ENCODE measurements around the genes TMEM79 and SH2D2A.

GRCh38 chr1:156004730-156005662, 15.8 kb downstream of the SSR2 start:
- PRO-cap = unidirectional peak, plus-strand start at chr1:156005154

DNA sequence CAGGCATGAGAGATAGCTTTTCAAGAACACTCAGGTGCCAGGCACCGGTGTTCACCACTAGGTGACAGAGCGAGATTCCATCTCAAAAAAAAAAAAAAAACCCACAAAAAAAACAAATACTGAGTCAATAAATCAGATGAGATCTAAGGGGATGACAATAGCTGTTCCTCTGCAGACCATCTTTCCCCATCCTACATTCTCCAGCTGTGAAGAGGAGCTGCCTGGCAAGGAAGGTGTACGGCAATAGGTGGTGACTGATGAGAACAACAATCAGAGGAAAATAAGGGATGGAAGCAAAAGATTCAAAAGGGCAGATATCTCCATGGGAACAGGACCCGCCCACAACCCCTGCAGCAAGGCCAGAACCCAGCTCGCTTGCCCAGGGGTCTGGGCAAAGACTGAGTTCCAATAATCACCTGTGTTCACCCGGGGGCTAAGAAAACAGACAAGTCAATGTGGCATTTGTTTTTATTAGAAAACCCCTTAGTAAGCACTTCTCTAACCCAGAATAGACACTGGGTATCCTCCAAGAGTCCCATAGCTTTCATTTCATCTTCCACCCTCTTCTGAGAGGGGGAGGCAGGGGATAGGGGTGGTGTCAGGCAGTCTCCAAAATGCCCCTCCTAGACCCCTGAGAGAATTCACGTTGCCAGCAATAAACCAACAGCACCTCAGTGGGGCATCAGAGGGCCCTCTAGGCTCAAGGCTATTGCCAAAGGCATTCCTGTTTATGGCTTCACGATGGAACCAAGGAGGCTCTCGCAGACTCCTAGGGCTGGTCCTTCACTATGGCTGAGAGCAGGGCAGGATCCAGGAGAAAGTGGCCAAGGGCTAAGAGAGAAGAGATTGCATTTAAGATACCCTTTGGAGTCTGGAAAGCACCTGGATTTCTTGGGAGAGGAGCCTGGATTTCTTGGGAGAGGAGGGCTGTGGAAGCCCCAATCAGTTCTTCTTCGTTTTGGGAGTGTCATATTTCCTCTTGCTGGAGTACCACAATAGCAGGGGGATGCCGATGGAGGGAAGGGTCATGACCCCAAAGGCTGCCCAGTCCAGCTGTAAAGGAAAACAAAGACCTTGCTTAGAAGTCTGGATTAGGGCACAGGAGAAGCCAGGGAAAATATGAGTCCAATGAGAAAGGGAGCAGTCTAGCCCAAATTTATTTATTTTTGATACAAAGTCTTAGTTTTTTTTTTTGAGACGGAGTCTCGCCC, 11.7 kb downstream of the SSR2 start:
- PRO-cap = no peak

- PRO-cap = no peak
These were observed 2.0 kb downstream of the MEX3A start for GRCh38 chr1:156080186-156080677.

- PRO-cap = no peak
These were observed 663 bp downstream of the PMF1 start for GRCh38 chr1:156213432-156213907.

- PRO-cap = no peak
These were observed at the start of gene TMEM79 for GRCh38 chr1:156283749-156284612. Gene TMEM79 (plus strand): TSS chr1:156284325.

- PRO-cap = no peak
These were observed 35.9 kb downstream of the MEF2D start for GRCh38 chr1:156464366-156465295.

- PRO-cap = bidirectional peak, plus-strand start at chr1:156492994, minus-strand start at chr1:156492761
These were observed 8.1 kb downstream of the MEF2D start for GRCh38 chr1:156492252-156493147.

DNA sequence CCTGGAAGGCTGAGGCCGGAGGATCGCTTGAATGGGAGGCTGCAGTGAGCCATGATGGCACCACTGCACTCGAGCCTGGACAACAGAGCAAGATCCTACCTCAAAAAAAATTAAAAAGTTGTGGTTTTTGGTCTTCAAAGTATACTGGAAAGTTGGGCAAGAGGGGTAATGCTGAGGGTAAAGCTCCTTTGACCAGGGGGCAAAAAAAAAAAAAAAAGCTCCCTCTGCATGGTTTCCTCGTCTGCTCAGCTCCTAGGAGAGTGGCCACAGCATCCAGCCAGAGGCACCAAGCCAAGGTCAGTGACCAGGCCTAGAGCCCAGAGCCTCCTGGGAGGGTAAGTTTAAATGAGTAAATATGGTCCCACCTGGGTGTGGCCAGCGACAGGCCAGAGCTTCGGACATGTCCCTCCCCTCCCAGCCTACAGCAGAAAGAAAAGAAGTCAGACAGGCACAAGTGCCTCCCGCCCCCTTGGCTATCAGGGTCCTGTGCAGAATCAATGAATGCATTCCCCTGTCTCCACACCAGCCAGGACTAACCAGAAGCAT, 4.9 kb downstream of the MEF2D start:
- PRO-cap = unidirectional peak, plus-strand start at position 378 of the sequence

DNA sequence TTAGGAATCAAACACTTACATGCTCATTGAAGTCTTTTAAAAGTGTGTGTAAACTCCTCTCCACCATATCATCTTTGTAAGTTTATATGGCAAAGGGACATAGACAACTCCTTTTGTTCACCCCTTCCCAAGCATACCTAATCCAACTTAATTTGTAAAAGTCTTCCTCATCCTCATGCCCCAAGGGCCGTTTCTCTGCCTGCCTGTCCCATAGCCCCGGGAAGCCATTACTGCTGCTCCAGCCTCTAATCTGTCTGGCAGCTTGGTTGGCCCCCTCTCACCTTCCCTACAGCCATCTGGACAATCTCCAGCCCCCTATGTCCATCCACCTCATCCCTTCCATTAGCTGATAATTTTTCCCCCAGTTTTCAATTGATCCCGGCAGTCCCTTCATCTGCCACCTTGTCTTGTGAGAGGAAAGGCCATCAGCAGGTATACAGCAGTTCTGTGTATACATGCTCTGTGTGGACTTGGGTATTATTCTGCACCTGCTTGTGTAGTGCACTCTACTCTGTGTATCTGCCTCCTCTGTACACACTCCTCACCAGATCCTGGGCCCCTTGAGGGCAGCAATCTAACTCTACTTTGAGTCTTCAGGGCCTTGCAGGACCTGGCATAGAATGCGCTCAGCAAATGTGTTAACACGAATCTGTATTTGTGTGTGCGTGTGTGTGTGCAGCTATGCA, 3.6 kb upstream of the MEF2D start:
- PRO-cap = no peak

DNA sequence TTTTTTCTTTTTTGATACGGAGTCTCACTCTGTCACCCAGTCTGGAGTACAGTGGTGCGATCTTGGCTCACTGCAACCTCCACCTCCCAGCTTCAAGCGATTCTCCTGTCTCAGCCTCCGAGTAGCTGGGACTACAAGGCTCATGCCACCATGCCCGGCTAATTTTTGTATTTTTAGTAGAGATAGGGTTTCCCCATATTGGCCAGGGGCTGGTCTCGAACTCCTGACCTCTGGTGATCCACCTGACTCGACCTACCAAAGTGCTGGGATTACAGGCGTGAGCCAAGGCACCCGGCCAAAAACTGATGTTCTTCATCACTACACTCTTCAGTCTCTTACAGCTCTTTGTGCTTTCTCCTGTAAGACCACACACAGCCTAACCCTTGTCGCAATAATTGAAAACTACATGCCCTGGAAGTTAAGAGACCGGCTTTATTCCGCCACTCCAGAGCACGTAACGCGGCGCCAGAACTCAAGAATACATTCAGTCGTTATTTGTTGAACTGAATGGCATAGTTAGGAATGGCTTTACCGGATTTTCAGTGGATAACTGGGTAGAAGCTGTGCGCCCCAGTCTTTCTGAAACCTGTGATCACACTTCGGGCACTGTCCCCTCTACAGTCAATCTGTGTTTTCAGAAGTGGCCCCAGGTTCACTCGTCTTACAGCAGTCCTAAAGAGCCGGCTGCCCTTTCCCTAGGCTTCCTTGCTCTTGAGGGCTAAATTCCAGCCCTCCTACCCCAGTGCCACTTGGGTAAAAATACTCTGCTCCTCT, 9.2 kb downstream of the NAXE start:
- PRO-cap = no peak

DNA sequence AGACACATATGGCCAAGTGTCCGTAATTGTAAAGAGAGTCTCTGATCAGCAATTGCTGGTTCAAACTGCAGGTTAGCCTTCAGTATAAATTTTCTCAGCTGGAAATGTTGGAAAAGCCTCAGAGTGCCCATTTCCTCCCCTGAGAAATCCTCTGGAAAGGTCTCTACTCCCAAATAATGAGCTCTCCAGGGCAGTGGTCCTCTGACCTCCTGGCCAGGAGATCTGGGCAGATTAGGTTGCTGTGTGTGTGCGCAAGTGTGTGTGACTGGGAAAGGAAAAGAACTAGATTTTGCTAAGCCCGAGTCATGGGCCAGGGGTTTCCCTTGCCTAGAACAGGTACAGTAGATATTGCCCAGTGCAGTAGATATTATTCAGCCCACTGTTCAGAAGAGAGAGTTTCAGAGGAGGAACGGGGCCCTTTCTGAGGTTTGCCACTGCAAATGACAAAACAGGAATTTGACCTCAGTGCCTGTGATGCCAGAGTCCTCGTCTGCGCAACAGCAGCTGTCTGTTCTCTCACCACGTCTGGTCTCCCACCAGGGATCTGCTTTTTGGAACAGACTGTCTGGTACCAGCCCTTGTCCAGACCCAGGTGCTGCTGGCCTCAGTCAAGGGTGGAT, 2.6 kb upstream of the BCAN start:
- PRO-cap = no peak

DNA sequence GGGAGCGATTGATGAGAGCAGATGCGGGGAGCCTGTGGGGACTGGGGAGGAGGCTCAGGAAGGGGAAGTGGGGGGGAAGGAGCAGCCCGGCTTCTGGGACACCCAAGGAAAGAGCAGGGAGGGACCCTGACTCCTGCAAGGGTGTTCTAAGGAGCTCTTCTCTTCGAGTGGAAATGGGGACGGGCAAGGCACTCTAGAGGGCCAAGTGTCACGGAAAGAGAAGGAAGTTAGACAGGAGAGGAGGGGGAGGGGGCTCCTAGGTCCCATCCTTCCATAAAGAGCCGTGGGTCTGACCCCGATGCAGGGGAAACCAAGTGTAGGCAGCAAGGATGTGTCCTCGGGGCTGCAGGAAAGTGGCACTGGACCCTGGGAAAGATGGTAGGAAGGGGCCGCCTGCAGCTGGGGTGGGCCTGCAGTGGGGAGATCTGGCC, 13.1 kb downstream of the CRABP2 start:
- PRO-cap = no peak

DNA sequence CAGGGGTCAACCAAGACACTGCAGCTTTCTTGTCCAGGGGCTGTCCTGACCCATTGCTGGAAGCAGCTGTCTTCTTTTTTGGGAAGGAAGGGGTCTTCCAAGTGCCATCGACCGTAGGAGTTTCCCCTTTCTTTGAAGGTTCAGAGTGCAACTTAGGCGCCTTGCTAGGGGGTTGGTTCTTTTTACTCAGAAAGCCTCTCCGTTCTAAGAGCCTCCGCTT, 1.0 kb upstream of the METTL25B start:
- PRO-cap = no peak

DNA sequence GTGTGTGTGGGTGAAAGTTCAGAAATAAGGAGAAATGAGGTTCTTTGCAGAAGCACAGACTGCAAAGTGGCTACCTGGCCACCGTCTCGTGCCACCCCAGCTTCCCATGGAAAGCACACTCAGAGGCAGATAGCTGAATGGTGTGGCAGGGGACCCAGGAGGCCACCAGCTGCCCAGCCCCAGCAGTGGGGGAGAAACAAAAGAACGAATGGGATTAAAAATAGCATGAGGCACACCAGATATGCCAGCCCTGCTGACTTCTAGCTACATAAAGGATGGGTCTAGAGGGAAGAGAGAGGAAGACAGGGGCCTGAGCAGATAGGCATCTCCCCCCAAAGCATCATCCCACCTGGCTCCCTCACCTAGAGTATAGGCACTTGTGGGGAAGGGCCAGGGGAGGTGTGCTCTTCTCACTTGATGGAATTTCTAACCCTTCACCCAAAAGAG, 3.7 kb downstream of the HDGF start:
- PRO-cap = unidirectional peak, plus-strand start at position 296 of the sequence

- PRO-cap = bidirectional peak, plus-strand start at chr1:156749199, minus-strand start at chr1:156748917
These were observed 2.4 kb downstream of the HDGF start for GRCh38 chr1:156749011-156749624.

- PRO-cap = no peak
These were observed 518 bp downstream of the PRCC start for GRCh38 chr1:156767720-156768386.

- PRO-cap = bidirectional peak, plus-strand start at chr1:156796663, minus-strand start at chr1:156796641
These were observed 19.9 kb downstream of the SH2D2A start for GRCh38 chr1:156796385-156797557.

DNA sequence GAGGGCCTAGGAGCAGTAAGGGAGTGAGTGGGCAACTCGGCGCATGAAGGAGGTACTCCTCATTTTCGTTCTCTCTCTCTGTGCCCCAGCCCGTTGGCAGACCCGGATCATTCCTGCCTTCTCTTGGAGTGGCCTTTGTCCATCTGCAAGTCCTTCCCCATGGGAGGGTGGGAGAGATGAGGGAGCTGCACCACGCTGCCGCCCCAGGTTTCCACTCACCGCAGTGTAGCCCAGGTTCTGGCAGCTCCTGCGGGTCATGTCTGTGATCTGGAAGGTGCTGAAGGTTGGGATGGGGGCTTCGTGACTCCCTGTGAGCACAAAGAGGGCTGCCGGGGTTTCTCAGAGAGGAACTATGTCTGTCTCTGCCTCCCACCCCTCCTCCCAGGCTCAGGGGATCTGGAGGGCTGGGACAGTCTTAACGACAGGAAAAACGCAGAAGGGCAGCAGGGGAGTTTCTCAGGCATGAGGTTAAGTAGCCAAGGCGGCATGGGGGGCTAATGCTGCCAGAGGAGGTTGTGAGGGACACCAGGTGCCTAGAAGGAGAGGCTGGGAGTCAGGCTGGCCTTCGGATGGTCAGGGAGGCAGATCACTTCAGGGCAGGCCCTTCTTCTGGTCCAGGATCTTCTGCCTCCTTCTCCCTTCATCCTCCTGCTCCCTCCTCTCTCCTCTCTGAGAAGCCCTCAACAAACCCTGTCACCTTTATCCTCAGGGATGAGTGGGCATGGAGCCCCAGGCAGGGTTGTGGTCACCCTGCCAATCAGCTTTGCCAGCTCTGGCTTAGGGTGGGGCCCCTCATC, 663 bp downstream of the SH2D2A start:
- PRO-cap = unidirectional peak, minus-strand start at position 671 of the sequence

DNA sequence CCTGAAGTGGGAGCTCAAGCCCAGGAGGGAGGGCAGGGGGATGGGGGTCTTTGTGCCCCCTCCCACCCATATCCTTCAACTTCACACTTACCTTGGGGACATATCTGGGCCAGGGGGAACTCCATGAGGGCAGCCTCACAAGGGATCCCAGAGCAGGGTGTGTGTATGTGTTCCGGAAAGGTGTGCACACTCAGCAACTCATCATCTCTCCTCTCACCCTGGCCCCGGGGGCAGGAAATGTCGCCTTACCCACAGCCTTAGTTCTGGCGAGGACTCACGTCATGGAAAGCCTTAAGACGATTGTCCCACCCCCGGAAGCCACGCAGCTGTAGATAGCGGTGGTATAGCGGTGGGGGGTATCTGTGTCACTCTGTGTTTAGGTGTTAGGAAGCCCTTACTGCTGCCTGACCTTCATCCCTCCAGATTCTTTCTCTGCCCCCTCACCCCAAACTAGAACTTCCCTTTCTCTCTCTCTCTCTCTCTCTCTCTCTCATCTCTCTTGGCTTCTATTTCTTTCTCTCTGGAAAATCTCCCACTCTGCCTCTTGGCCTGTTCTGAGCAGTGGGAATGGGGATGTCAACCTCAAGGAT, at the start of gene SH2D2A:
SH2D2A (minus strand) TSS at position 265 of the 590 bp plus-strand sequence.
- PRO-cap = bidirectional peak, plus-strand start at position 373 of the sequence, minus-strand start at position 265 of the sequence

- PRO-cap = no peak
These were observed 19.5 kb upstream of the SH2D2A start for GRCh38 chr1:156836109-156836561.

Measured in bronchial lymph node (tissue), 1 donor.